GM06990 (cell line): ENCODE results near the genes C4orf3 and BLTP1.

DNA sequence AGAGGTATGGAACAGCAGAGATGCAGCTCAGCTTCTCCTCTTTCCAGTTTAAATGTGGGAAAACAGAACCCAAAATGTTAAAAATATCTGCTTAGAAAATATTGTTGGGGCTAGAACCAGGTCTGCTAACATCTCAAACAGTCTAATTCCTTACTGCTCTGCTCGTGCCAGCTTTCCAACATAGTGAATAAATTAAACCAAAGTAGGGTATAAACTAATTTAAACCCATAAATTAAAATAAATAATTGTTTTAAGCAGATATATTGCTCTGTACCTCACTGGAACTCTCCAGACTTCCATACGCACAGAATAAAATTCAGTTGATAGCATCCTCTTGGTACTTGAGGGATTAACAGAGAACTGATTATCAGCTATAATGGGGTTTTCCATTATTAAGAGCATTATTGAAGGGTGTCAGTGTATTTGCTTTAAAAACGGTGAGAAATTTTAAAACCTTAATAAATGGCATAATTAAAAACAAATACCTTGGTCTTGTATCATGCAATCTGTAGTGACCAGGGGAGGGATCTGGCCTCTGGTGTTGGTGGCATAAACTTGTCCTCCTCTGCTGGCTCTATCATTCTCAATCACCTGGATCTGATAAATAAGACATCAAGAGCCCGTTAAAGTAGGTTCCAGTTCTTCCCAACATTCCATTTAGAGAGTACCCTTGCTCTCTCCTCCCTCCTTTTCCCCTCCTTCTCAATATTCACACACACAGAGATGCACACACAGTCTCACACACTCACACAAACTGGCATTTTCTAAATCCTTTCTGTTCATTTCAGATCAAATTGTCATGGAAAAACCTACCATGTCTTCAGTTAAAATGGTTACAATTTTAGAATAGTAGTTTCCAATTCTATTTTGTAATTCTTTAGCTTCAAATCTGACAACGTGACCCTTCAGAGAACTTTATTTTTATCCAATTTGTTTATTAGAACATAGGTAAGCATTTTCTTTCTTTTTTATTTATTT, 30.3 kb downstream of the SEC24D start:
- RRBS: no CpG with 5 or more reads among the region's 5 CpGs

DNA sequence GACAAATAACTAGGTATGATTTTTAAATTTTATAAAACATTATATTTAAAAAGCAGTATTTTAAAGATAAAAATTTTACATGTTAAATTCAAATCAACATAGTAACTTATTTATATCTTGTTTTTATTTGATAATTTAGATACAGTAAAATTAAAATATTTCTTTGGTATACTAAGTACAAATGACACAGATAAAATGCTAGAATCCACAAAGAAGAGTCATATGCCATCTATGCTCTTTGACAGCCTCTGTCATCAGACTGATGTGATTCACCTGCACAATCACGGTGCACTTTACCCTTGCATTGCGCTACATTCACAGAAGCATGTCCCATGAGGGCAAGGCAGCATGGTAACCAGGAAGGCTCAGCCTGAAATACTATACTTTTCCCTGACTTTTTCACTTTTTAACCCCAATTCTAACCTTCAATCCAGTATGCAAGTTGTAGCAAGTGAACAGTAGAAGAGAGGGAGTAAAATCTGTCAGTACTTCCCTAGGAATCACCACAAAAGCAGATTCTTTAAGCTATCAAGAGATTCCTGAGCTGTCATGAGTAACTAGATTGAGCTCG, 14.3 kb downstream of the SEC24D start:
- RRBS: no CpG with 5 or more reads among the region's 3 CpGs

DNA sequence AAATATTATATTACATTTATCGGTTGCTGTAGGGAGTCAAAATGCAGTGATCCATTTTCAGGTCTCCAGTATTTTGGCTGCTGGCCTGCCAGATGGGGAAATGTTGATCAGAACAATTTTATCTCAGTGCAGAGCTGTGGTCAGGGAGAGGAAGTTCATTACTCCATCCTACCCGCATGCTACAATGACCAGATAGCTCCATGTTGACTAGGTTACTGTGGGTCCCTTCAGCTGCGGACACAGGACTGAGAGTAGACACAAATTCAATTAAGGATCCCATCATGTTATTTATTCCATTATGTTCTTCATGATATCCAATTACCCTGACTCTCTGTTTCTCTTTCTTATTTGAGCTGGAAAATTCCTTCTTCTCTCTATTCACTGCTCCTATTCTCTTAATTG, 16.3 kb downstream of the SYNPO2 start:
- RRBS: no CpG with 5 or more reads among the region's 3 CpGs

DNA sequence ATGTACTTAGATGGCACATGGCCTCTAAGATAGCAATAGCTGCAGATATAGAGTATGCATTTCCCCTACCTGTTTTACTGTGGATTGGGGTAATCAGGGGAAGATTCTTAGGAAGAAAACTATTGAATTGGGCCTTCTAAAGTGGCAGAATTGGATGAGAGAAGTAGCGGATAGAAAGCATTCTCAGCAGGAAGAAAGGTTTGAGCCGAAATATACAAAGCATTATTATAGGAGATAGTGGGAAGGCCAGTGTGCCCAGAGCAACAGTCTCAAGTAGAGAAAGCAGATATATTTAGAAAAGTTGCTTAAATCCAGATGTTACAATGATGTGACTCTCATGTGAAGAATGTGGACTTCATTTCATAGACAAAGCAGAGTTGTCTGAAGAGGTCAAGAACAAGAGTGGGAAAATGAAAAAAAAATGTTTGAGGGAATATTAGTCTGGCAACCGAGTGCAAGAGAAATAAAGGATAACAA, 66.8 kb downstream of the SYNPO2 start:
- RRBS: no CpG with 5 or more reads among the region's 3 CpGs

GRCh38 chr4:118975339-118976562, 87.1 kb downstream of the SYNPO2 start:
- RRBS: no CpG with 5 or more reads among the region's 19 CpGs

DNA sequence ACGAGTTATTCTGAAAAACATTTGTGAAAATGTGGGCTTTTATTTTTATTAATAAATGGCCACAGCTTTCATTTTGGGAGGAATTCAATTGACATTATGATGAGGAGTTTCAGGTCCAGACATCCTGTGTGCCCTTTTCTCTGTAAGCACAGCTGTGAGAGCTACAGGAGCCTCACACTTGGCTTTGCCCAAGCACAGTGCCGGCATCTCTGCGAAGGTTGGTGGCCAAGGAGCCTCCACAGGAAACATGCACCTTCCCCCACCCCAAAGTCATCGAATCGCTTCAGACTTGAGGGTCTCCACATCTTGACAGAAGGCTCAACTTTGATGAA, 99.9 kb downstream of the SYNPO2 start:
- RRBS: no CpG with 5 or more reads among the region's 5 CpGs

- RRBS: no CpG with 5 or more reads among the region's 4 CpGs
Observed at GRCh38 chr4:119025841-119026502, 109.7 kb upstream of the MYOZ2 start.

- RRBS: no CpG with 5 or more reads among the region's 30 CpGs
Observed at GRCh38 chr4:119029588-119030920, 105.6 kb upstream of the MYOZ2 start.

DNA sequence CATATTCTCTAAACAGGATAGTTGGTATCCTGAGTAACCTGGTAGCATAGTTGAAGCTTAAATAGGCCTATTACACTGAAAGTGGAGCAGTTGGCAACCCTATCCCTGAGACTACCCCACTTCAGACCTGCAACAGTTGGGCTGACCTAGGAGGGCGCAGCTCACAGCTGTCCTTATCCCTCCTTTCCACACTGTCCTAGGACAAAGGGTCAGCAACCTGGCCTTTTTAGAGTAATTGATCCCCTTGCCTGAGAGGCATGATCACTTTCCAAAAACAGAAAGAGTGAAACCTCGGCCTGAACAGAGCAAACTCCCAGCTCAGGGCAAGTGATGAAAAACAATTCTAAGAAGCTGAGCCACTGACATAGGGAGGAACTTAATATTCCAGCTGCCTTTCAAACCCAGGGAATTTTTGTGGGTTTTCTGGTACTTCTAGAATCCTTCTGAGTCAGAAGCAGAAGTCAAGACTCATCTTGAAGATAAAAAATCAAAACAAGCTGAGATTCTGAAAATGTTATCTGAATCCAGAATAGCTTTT, 94.9 kb upstream of the MYOZ2 start:
- RRBS: no CpG with 5 or more reads among the region's 2 CpGs

DNA sequence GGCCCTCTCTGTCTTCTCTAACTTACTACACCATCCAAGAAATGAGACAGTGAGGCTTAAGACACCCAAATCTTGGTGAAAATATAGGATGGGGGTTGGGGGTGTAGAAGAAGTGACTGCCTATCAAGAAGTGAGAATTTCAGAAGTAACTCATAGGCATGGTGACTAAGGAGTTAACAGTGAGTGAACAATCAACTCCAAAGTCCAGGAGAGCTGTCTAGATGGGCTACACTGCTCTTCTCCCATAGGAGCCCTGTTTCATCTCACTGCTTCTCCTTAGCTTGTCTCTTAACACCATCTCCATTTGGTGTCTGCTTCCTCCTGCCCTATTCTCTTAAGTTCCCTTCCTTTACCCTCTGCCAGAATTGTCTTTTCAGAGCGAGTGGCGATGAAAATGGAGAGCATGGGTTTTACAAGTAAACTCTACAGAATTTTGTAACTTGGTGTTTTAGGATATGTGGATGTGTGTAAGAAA, 1.2 kb downstream of the C4orf3 start:
- RRBS: no CpG with 5 or more reads among the region's 2 CpGs

- RRBS: 5% methylated on average over 6 of the region's 57 CpGs
Observed at GRCh38 chr4:119300012-119301005, at the start of gene C4orf3. Gene C4orf3 (minus strand): TSS chr4:119300645.

GRCh38 chr4:121392433-121392822, 11.6 kb upstream of the QRFPR start:
- RRBS: no CpG with 5 or more reads among the region's 3 CpGs

DNA sequence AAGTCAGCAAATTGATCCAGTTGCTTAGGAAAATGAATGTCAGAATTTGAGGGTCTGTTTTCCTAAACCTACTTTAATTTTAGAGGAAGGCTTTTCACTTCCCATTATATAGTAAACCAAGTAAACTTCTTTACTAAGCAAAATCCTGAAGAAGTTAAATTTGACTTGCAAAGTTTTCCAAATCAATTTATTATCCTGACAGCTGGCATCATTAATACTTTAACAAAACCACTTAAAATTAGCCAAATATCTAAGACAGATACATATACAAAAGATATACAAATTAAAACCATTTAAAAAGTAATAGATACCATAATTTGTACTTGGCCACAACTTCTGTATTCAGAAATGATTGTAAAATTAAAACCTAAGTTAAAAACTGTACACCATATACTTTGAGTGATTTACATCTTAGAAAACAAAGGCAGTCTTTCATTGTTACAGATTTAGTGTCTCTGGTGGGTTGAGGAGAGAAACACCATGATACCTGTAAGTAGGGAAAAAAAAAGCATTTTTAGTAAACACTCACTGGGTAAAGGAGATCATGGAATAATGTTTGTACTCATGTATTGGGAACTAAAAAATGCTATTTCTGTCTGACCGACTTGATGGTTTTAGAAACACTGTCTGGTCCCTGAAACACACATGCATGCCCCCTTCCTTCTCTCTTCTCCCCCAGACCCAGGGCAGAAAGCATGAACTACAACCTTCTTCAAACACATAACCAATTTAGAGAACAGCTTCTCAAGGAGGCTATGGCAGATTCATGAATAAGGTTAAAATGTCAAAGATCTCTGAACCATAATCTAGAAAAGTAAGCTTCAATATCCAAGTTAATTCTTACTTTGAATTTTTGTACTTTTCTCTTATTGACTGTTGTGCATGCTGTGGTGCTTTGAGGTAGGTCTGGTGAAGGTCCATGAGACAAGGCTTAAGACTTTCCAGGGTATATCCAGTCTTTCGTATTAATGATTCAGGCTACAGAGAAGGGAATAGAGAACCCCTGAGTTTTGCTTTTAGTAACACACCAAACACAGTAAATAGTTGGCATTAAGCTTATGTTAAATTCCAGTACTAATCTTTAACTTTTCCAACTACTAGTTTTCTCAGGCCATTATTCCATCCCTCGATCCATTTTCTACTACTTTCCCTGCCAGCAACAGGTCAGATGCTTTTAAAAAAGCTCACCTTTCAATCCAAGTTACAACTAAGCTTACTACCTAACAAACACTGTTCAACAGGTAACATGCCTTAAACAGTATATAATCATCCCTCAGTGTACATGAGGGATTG, 6.0 kb downstream of the CCNA2 start:
- RRBS: no CpG with 5 or more reads among the region's 3 CpGs

DNA sequence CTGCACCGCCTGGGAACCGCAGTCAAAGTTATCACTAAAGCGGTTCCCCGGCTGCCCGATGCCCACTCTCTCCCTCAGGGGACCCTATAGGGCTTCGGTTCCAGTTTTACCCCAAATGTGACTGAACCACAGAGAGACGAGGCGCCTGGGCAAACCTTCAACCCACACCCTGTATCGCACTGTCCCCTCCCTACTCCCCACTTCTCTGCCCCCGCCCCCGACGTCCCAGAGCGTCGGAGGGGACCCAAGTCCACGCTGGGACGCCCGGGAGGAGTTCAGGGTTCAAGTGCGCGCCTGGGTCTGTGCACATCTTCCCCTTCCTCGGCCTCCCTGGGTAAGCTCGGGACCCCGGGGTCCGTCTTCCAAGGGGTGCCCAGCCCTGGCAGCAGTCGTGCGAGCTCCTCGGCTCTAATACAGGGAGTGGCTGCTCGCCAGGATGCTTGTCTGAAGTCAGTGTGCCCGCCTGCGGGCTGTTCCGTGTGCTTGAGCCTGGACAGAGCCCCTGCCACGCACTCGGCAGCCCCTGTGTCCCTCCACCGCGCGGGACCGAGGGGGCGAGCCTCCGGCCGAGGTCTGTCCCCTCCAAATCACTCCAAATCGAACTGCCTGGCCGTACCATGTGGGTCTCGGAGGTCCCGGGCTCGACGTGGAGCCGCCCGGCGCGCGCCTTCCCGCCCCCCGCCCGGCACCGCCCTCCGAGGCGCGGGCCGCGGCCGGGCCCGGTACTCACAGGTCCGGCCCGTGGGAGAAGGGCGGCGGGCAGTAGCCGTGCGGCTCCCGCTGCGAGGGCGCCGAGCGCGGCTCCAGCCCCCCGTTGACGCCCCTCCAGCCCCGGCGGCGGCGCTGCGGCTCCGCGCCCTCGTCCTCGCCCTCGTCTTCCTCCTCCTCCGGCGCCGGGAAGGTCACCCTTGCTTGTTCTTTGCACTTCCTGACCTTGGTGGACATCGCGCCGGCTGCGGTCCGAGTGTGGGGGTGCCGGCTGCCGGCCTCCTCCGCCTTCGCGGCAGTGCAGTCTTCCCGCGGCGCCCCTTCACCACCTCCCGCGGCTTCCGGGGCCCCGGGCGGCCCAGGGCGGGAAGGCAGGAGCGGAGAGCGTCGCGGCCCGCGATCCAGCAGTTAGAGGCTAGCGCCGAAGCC, 756 bp downstream of the TRPC3 start:
- RRBS: 4% methylated on average over 48 of the region's 115 CpGs

DNA sequence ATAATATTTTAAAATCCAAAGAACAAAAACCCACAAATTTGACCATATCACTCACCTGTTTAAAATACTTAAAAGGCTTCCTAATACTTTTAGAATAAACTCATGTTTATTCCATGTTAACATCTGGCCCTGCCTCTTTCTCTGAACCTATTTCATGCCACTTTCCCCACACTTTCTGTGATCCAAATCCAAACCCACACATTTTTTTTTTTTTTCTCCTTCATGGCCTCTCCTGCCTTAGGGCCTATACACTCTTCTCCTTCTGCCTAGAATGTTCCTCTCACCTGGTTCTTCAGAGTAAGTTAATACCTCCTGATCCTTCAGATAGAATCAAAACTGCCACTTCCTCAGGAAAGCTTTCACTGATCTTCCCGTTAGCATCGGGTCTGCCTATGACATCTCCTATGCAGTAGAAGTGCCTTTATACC, 84.1 kb upstream of the TRPC3 start:
- RRBS: no CpG with 5 or more reads among the region's 2 CpGs

GRCh38 chr4:122152149-122153165, at the start of gene BLTP1:
Gene BLTP1 (plus strand): TSS chr4:122152331.
- RRBS: 3% methylated on average over 26 of the region's 62 CpGs

- RRBS: no CpG with 5 or more reads among the region's 2 CpGs
Observed at GRCh38 chr4:122189724-122190202, 37.6 kb downstream of the BLTP1 start.

- RRBS: no CpG with 5 or more reads among the region's 3 CpGs
Observed at GRCh38 chr4:122295703-122296480, 82.9 kb upstream of the ADAD1 start.

- RRBS: no CpG with 5 or more reads among the region's 2 CpGs
Observed at GRCh38 chr4:122673230-122673723, 52.4 kb upstream of the IL21 start.